ENCODE measurements around the gene SLC26A2.

- CAGE, long polyA plus RNA, result no peak
- RRBS, result no CpG with 5 or more reads among the region's 12 CpGs
Observed at GRCh38 chr5:149600914-149601951, 19.9 kb downstream of the ARHGEF37 start.

DNA sequence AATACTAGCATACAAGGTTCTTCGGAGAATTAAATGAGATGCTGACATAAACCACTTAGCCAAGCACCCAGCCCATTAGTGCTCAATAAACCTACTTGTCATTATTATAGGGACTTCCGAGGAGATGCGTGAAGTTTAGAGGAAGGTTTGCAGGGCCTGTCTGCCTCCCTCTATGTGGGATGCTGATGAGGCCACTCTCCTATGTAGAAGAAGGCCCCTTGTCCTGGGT is 56.5 kb downstream of the ARHGEF37 start:
- CAGE, long polyA plus RNA, result no peak
- RRBS, result no CpG with 5 or more reads among the region's 3 CpGs

GRCh38 chr5:149960422-149961500 is at the start of gene SLC26A2:
SLC26A2 (plus strand) TSS chr5:149960758.
- CAGE, long polyA plus RNA, result no peak
- RRBS, result 2% methylated on average over 18 of the region's 99 CpGs

GRCh38 chr5:149961898-149962266 is 1.3 kb downstream of the SLC26A2 start:
- CAGE, long polyA plus RNA, result no peak
- RRBS, result no CpG with 5 or more reads among the region's 3 CpGs

GRCh38 chr5:149995269-149995928 is 5.1 kb downstream of the TIGD6 start:
- CAGE, long polyA plus RNA, result no peak
- RRBS, result no CpG with 5 or more reads among the region's 8 CpGs

GRCh38 chr5:150036378-150036915 is 35.9 kb downstream of the HMGXB3 start:
- CAGE, long polyA plus RNA, result no peak
- RRBS, result no CpG with 5 or more reads among the region's 9 CpGs

DNA sequence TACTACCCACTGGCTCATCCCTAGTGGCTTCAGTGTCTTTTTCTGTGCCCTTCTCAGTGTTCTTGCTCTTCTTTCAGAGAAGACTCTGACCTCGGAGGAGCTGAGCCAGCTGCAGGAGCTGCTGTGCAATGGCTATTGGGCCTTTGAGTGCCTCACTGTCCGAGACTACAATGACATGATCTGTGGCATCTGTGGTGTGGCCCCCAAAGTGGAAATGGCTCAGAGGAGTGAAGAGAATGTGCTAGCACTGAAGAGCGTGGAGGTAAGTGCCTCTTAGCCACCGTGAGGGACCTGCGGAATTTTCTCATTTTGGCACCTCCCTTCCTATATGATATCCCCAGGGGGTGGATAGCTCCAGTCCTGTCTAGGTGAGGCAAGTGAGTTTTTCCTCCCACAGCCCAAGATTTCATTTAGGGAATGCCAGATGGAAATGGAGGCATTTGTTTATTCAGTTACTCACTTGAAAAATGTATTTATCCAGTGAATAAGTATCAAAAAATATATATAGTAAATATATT is 41.2 kb downstream of the HMGXB3 start:
- CAGE, long polyA plus RNA, result no peak
- RRBS, result no CpG with 5 or more reads among the region's 5 CpGs

DNA sequence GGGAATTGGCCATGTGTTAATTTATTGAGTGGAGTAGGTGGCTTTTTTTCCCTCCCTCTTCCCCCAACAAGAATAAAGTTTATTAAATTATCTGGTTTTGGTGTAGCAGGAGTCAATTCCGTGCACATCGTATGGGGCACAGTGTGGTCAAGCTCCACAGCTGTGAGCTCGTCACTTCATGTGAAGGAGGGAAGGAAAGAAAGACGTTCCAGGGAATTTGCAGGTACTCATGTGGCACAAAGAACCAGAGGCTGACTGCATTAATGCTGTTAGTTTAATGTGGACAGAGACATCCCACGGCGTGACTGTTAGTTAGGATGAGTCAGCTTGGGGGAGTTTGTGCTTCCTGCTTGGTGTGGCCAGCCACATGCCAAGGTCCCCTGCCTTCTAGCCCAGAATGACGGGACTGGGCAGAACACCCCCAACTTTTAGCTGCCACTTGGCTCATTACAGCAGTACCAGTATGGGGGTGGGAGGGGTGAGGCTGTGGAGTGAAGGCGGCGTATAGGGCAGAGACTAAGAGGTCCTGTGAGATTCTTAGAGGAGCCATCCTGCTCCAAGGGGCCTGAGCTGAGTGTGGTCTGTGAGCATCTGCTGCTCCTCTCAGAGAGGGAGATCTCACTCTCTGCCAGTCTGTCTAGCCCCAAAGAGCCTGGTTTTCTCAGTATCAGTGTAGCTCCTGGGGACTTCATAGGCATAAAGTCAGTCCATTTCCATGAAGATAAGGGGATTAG is 33.1 kb downstream of the CSF1R start:
- CAGE, long polyA plus RNA, result no peak
- RRBS, result no CpG with 5 or more reads among the region's 9 CpGs

DNA sequence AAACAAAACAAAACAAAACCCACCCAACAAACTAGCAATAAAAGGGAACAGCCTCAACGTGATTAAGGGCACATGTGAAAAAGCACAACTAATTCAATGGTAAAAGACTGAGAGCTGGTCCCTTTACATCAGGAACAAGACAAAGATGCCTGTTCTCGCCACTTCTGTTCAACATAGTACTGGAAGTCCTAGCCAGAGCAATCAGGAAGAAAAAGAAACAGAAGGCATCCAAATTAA is 2.6 kb upstream of the CSF1R start:
- CAGE, long polyA plus RNA, result no peak
- RRBS, result no CpG with 5 or more reads among the region's 2 CpGs

DNA sequence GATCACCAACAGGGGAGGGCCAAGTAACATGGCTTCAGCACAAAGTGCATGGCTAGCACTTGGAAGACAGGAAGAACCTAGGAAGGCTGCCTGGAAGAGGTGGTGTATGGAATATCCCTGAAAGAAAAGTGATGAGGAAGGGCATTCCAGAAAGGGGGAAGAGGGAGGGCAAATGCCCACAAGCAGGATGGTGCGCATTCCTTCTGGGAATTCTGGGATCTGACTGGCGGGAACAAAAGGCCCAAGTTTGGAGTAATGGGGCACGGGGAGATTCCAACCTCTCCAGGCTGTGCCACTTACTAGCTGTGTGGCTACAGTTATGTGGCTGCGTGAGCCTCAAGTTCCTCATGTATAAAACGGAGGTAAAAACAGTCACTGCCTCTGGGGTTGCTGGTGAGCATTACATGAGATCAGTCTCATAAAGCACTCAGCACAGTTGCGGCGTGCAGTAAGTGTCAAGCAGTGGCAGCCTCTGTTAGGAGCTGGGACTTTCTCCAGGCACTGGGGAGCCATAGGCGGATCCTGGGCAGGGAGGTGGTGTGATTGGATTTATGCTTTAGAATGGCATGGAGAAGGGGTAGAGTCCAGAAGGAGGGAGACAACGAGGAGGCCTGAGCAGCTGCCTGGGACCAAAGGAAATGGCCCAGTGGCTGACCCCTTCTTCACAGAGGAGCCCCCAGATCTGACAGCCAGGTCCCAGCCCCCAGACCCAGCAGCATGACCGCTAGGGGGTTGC is 1.4 kb downstream of the PDGFRB start:
- CAGE, long polyA plus RNA, result no peak
- RRBS, result no CpG with 5 or more reads among the region's 10 CpGs

- CAGE, long polyA plus RNA, result no peak
- RRBS, result no CpG with 5 or more reads among the region's 8 CpGs
Observed at GRCh38 chr5:150246545-150247271, 42.9 kb downstream of the CAMK2A start.

DNA sequence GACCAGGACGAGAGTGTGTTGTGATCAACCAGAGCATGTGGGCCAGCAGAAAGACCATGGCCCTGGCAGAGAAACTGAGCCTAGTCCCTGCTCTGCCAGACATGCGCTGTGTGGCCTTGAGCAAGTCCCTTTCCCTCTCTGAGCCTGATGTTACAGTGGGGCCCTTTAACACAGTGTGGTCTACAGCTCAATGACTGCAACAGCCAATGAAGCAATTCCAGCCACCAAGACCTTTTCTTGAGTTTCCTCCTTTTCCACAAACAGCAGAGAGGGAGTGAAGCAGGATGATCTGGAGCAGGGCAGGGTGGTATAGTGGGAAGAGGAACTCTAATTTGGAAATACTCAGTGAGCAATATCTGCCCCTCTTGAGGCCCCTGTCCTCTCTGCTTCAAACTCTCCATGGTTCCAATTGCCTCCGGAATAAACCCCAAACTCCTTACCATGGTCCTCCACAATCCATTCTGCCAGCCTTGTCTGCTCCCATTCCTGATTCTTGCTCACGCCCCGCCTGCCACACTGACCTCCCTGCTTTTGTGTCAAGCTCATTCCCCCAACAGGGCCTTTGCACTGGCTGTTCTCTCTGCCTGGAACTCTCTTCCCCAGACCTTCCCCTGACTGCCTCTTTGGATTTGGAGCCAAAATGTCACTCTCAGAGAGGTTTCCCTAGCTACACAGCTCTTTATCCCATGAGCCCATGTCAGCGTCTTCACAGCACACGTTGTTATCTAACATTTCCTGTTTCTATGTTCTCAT is 26.0 kb upstream of the ARSI start:
- CAGE, long polyA plus RNA, result no peak
- RRBS, result no CpG with 5 or more reads among the region's 7 CpGs

GRCh38 chr5:150356624-150357137 is 816 bp upstream of the TCOF1 start:
- CAGE, long polyA plus RNA, result no peak
- RRBS, result no CpG with 5 or more reads among the region's 7 CpGs

- CAGE, long polyA plus RNA, result no peak
- RRBS, result no CpG with 5 or more reads among the region's 12 CpGs
Observed at GRCh38 chr5:150389806-150390628, 22.7 kb downstream of the CD74 start.

GRCh38 chr5:150401461-150401648 is 11.4 kb downstream of the CD74 start:
- CAGE, long polyA plus RNA, result no peak
- RRBS, result no CpG with 5 or more reads among the region's 3 CpGs

DNA sequence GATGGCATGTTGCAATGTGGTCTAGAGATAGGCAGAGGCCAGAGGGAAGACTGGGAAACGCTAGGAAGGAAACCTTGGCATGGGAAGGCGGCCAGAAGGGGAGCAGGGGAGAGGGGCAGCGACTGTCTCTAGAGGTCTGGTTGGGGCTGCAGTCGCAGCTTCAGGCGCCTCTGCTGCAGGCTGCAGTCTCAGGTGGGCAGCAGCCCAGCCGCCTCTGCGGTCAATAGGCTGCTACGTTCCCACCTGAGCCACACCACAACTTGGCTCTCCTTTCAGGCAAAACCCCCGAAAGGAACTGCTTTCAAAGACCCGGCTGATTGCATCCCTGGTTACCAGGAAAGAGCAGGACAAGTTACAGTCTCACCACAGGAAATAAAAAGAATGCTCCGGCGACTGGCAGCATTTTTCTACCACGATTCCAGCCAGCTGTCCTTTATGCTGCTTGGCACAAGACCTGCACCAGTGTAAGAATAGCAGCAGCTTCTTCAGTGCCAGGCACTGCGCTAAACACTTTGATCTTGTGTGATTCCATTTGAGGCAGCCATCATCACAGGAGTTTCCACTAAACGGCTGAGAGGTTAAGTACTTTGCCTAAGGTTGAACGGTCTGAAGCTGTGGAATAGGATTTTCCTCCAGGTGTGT is 7.6 kb downstream of the RPS14 start:
- CAGE, long polyA plus RNA, result no peak
- RRBS, result 33% methylated on average over 2 of the region's 16 CpGs

GRCh38 chr5:150489825-150490654 is 17.9 kb upstream of the NDST1 start:
- CAGE, long polyA plus RNA, result no peak
- RRBS, result no CpG with 5 or more reads among the region's 7 CpGs

GRCh38 chr5:150540912-150541735 is 33.2 kb downstream of the NDST1 start:
- CAGE, long polyA plus RNA, result no peak
- RRBS, result no CpG with 5 or more reads among the region's 17 CpGs

DNA sequence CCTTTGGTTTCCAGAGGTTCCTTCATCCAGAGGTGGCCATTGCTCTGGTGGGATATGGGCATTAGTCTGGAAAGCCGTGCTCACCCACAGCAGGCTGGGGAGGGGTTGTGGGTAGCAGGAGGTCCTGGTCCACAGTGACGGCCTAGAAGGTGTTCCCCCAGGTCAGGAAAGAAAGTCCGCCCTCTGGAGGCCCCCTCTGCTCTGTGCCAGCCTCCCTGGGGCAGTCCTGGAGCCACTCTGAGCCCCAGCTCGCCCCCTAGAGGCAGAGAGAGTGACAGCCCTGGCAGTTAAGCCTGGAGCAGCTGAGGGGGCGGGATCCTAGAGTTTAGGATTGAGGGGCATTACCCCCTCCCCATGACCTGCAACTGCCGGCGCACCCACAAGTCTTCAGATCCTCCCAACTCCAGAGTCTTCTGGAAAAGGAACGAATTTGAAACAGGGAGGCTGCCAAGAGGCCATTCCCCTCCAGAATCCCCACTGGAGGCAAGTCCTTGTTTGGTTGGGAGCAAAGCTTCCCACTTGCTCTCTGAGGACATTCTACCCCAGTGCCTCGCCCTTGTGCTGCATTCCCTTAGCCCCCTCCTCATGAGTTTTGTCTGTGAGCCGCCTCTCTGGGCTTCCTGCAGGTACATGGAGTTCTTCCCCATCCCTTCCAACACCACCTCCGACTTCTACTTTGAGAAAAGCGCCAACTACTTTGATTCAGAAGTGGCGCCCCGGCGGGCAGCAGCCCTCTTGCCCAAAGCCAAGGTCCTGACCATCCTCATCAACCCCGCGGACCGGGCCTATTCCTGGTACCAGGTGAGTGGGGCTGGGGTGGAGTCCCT is 37.0 kb downstream of the NDST1 start:
- CAGE, long polyA plus RNA, result no peak
- RRBS, result 94% methylated on average over 5 of the region's 18 CpGs

DNA sequence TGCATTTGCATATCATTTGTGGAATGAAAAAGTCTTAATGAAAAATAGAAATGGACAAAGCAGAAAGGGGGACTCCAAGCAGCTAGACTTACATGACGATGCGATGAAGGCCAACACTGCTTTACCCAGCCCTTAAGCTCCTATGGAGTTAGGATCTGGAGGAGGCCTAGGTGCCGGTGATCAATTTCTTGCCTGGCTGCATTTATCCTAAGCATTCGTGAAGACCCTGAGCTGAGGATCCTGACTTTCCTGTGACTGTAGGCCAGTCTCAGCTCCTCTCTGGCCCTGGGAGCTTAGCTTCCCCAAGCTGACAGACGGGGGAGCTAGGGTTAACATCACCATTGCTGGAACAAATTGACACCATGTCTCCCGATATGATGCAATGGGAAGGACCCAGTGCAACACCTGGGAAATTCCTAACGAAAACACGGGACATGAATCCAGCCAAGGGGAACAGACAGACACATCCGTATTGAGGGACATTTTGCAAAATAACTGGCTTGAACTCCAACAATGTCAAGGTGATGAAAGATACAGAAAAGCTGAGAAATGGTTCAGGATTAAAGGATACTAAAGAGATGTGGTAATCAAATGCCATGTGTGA is 52.4 kb downstream of the NDST1 start:
- CAGE, long polyA plus RNA, result no peak
- RRBS, result no CpG with 5 or more reads among the region's 9 CpGs

Measured in mammary epithelial cell (primary cell).